WTC11 (cell line): Measurements from ENCODE around the genes CECR2 and RIMBP3.

DNA sequence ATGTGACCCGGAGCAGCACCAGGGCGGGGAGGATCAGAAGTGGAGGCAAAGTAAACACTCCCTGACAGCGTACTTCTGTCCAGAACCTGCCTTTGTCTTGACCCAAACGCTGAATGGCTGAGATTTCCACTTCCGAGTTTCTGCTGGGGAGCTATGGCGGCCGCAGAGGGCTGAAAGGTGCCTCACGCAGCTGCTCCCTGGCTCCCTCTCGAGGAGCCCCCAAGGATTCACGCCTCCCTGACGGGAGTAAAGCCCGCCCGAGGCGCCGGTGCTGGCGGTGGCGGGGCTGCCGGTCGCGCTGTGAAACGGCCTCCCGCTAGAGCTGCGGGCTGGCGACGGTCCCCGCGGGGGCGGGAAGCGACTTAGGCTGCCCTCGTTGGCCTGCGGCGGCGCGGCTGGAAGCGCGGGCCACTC lies 4566.6 kb upstream of the OR11H1 start:
- PRO-cap: no peak

DNA sequence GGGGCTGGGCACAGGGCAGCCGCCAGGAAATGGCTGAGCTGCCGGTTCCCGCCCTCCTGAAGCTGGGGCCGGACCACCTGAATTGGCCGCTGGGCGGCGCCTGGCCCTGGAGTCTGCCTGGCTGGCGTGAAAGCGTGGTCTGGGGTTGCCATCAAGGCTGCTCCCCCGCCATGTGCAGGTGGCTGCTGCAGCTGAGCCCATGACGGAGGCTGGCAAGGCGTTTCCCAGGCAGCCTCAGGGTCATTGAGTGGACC lies 85.8 kb downstream of the POTEH start:
- PRO-cap: no peak

DNA sequence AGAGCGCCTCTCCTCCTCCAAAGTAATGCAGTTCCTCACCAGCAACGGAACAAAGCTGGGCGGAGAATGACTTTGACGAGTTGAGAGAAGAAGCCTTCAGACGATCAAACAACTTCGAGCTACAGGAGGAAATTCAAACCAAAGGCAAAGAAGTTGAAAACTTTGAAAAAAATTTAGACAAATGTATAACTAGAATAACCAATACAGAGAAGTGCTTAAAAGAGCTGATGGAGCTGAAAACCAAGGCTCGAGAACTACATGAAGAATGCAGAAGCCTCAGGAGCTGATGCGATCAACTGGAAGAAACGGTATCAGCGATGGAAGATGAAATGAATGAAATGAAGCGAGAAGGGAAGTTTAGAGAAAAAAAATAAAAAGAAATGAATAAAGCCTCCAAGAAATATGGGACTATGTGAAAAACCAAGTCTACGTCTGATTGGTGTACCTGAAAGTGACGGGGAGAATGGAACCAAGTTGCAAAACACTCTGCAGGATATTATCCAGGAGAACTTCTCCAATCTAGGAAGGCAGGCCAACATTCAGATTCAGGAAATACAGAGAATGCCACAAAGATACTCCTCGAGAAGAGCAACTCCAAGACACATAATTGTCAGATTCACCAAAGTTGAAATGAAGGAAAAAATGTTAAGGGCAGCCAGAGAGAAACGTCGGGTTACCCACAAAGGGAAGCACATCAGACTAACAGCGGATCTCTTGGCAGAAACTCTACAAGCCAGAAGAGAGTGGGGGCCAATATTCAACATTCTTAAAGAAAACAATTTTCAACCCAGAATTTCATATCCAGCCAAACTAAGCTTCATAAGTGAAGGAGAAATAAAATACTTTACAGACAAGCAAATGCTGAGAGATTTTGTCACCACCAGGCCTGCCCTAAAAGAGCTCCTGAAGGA lies 69.1 kb upstream of the CCT8L2 start:
- PRO-cap: no peak

GRCh38 chr22:17113958-17115083 lies 6.8 kb downstream of the TMEM121B start:
- PRO-cap: no peak

DNA sequence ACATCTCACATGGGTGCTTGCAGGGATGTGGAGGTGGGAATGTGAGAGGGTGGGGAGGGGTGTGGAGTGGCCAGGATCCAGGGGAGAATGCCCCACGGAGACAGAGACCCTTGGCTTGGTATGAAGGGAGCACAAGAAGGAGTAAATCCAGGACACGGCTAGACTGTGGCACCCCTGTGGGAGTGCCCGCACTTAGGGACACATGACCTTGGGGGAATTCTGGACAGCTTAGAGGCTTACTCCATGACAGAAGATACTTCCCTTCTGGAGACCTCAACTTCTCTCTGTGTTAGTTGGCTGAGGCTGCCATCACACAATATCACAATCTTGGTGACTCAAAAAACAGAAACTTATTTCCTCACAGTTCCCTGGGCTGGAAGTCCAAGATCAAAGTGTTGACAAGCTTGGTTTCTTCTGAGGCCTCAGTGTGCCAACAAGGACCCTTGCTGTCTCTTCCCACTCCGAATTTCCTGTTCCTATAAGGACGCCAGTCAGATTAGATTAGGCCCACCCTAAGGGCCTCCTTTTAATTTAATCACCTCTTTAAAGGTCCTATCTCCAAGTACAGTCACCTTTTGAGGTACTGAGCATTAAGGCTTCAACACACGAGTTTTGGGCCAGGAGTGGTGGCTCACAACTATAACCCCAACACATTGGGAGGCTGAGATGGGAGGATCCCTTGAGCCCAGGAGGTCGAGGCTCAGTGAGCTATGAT lies 22.8 kb upstream of the ADA2 start:
- PRO-cap: no peak

DNA sequence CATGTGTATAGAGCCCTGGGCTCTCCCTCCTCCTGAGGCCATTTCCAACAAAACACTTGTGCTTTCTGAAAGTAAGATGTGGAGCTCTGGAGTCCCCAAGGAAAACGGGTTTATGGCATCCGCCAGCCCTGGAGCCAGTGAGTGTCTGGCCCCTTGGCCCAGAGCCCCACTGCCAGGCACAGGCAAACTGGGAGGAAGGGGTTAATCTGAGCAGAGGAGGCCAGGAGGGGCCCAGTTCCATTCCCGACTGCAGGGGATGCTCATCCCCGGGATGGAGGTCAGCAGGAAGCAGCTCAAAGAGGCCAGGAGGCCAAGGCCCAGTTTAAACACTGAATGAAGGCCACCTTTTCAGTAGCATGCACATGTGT lies 39.3 kb upstream of the ADA2 start:
- PRO-cap: bidirectional peak, plus-strand start at position 263 of the sequence, minus-strand start at position 147 of the sequence

DNA sequence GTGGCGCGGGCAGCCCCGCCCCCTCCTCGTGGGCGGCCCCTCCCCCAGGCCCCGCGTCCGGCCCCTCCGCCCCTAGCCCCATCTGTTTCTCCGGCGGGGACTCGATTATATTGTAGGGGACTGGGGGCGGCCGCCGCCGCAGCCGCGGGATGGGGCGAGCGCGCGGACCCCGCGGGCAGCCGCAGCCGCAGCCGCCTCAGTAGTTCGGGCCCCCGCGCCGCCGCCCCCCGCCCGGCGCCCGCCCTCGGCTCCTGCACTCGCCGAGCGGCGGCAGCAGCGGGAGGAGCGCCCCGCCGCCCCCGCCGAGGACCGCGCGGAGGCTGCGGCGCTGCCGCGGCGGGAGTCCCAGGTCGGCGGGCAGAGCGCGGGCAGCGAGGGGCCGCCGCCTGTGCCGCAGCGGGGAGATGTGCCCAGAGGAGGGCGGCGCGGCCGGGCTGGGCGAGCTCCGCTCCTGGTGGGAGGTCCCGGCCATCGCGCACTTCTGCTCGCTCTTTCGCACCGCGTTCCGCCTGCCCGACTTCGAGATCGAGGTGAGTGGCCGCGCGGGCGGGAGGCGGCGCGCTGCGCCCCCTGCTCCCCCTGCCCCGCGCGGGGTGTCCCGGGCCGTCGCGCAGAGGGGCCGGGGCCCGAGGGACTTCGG lies at the start of gene CECR2:
Gene CECR2 (plus strand): TSS at position 81 of the 640 bp plus-strand sequence.
- PRO-cap: bidirectional peak, plus-strand start at position 136 of the sequence, minus-strand start outside the sequence; bidirectional peak, plus-strand start at position 342 of the sequence, minus-strand start at position 322 of the sequence; bidirectional peak, plus-strand start at position 522 of the sequence, minus-strand start at position 520 of the sequence

DNA sequence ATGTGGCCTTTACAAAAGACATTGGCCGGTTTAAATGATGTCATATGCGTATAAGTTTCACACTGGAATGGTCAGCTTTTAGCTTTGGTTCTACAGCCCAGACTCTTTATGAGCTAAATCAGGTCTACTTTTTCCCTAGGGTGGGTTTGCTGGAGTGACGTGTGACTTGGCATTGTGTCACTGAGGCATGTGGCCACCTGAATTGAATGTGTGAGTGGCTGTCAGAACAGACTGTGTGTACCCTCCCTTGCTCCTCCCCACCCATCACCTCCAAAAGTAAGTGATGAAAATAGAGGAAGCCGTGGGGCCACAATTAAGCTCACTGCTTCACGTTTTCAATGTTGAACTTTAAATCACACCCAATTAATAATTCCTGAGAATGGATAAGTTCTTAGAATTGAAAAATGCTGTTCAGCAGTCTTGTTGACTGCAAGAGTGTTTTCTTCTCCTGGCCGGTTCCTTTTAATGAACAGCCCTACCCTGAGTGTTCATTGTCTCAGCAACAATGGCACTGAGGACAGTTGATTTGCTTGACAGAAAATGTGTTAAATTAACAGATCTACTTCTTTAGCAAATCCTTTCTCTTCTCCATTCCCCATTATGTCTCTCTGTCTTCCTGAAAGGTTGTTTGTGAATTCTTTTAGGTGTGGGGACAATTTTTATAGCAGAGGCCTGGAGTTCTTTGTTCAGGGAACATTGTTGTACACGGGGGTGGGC lies 11.3 kb downstream of the CECR2 start:
- PRO-cap: no peak

DNA sequence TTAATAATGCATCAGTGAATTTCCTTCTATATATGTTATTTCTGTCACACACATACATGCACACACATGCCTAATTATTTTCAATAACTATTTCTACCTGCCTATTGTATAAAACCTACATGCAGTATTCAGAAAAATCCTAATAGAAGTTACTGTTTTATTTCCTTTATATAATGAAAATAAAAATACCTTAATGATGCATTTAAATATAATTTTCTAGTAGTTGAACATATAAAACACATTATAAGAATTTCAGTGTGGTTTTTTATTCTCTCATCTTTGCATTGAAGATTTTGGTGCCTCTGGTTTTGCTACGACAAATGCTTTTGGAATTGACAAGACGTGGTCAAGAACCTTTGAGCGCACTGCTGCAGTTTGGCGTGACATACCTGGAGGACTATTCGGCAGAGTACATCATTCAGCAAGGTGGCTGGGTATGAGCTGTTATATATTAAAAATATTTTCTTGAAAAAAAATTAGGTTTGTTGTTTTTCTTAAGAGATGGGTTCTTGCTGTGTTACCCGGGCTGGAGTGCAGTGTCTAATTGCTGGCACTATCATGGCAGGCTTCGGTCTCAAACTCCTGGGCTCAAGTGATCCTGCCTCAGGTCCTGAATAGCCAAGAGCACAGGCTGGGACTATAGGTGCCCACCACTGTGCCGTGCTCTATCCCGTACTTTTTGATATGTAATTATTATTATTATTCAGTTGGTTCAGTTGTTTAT lies 63.6 kb downstream of the BCL2L13 start:
- PRO-cap: no peak

DNA sequence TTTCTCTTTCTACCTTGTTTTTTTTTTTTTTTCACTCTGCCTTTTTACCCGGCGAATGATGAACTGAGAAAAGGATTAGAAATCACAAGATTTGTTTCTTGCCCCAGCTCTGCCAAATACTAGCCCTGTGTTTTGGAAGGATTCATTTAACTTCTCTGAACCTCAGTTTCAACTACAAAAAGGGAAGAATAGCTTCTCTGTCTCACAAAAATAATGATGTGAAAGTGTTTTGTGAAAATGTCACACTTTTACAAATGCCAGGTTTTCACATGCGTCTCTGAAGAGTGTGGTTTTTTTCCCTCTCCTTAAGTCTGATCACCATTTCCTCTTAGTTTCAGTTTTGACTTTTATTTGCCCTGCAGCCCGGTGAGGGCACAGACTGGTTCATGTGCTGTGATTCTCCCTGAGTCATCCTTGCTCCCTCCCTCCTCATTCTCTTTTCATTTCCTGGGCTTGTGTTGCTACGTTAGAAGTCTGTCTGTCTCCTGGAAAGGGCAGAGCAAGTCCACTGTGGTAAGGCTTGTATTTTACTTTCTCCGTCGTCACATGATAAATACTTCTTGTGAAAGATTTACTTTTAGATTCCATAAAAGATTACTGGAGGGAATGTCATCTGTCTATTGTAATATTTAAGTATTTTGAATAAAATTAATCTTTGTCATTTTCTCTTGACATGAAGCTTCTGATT lies 67.8 kb downstream of the BID start:
- PRO-cap: no peak

DNA sequence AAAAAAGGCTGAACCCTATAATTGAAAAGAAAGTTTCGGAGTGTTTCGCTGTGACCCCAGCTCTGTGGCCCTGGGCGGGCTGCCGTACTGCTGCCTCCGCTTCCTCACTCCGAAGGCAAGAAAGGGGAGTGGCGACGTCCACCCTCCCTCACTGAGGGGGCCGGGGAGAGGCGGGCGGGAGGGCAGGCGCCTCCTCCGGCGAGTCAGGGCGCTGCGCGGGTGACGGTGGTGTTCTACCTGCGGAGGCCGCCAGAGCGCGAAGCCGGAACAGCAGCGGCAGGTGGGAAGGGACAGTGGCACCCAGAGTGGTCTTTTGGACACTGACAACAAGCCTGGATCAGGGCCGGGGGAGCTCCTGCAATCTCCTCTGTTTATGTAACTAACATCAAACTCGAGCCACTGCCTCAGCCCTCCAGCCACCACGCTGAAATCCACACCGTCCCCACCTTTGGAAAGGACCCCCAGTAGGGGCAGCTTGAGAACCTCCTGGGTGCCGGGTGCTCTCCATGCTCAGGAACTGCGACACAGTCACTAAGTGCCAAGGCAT lies 25.6 kb downstream of the BID start:
- PRO-cap: no peak

- PRO-cap: no peak
Measured at GRCh38 chr22:17763895-17764700, 10.2 kb downstream of the BID start.

DNA sequence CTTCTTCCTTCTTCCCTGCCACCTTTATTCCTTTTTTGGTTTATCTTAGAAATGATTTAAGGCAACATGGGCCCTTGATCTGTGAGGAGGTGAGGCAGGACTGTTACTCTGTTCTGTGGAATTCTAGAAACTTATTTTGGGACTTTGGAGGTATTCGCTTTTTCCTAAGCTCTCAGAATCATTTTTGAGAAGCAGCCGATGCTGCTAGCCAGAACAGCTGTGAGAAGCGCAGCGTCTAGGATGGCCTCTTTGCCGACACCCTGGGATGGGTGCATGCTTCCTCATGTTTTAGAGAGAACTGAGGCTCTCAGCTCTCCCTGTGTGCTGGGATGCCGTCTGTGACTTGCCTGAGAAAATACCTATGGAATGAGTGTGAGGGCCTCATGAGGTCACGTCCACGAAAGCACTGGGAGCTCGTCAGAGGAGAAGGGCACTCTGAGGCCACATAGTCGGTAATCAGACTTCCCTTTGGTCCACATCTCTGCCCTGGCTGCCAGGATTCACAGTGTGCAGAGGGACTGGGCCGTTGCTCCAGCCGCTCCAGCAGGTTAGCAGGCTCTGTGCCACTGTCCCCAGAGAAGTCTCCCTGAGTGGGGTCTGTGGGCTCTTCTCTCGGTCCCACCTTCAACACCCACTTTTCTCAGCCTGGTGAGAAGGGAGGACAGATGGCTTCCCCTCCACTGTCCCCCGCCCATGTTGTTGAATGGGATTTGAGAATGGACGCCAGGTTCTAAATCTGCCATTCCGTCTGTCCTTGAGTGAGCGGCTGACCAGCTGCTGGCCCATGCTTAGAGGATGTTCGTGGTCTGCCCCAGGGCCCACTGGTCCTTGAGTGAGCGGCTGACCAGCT lies 54.6 kb downstream of the MICAL3 start:
- PRO-cap: no peak

DNA sequence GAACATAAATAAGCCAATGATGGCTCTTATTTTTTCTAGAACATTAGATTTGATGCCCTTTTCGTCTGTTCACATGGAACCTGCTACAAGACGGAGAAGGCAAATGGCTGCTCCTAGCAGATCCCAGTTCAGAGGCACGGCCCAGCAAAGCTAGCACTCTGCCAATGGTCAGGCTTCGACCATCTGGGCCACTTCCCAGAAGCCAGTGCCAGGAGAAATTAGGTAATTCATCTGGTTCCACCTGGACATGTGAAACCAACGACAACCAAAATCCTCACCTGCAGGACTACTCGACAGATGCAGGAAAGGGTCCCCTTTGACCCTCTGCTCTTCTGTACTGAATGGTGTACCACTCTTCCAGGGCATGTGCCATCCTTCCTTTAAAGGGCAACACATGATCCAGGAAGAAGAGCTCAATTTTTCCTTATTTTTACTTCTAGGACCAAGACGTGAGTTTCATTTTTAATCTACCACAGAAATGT lies 25.4 kb downstream of the MICAL3 start:
- PRO-cap: no peak

DNA sequence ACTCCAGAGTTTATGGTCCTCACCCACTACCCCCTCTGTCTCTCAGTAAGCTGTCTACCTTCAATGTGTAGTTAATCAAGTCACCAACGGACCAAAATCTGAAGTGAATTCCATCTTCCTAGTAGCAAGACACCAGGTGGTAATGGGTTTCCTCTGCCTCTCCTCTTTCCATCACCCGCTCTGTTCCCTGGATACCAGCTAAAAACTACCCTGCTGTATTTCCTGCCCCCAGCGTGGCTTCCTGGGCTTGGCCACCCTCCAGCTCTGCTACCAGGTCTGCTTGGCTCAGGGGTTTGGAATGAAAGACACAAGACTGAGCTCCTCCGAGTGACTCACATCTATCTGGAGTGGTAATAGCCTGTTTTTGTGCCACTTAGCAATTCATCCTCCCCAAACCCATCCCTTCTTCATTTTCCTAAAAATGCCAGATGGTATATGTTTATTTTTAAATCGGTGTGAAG lies 7.3 kb upstream of the MICAL3 start:
- PRO-cap: no peak

- PRO-cap: no peak
Measured at GRCh38 chr22:18067616-18068917, 9.7 kb upstream of the PEX26 start.

DNA sequence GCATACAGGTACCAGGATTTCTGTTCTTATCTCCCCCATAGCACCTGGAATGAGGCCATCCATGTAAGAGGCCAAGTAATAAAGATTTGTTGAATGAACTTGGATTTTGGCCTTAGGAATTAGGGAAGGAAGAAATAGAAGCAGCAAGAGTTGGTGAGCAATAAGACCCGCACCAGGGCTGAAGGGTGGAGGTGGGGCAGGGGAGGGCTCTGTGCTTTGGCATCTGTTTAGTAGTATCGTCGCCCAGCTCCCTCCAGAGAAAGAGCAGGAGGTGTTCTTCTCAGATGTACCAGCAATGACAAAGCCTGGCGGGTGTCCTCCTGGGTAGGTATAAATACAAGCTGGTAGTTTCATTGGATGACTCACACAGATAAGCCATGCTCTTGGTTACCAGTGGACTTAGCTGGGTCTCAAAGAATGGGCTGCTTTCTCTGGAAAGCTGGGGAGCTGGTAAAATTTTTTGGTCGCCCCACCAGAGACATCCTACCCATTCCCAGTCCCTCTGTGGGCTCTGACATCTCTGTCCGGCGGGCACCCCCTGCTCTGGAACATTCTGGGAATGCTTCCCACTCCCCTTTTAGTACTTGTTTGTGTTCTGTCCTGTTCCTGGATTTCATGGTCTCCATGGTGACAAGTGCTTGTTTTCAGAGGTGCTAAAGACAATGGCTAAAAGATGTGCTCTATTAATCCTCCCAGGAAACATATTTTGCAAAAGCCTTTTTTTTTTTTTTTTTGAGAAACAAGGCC lies 15.4 kb upstream of the TUBA8 start:
- PRO-cap: no peak

DNA sequence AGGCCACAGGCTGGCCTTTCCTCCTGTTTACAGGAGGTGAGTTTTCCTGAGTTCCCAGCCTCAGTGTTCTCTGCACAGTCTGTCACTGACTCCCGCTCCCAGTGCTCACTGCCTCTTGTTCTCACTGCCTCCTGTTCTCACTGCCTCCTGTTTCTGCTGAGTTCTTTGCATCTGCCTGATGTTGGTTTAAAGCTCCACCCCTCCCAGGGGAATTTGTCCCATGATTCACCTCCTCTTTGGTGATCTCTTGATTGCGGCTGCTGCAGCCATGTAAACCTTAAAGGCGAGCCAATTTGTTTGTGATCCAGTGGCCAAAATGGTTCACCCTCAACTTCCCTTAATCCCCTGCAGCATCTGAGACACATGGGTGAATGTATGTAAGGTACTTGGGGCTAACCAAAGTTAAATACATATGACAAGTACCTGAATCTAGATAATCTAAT lies 6.0 kb upstream of the TUBA8 start:
- PRO-cap: no peak

DNA sequence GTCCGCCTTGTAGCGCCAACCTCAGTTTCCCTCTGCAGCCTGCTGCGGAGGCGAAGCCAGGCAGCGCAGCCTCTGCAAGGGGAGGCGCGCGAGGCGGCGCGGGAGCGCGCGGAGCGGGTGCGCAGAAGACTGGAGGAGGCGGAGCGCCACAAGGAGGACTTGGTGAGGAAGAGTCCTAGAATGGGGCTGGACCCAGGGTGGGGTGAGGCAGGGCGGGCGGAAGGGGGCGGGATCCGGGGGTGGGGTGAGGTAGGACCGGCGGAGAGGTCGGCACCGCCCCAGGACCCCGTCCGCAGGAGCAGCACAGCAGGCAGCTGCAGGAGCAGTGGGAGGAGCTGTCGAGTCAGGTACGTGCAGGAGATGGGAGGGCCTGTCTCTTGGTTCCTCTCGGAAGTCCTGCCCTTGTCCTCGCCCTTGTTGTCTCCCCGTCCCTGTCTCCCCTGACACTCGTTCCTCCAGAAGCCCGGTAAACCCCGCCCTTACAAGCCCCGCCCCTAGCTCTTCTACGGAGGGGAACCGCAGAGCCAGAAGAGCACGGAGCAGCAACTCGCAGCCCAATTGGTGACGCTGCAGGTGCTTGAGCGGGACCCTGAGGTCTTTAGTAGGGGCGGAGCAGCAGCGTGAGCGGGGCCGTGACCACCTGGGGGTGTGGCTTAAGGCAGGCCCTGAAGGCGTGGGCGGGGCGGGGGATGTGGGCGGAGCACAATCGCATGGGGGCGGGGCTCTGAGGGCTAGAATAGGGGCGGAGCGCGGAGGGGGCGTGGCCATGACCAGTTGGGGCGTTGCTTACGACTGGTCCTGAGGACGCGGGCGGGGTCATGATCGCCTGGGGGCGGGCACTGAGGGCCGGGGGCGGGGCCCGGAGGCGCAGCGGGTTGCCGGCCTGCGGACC lies 1.2 kb downstream of the TMEM191B start:
- PRO-cap: no peak

DNA sequence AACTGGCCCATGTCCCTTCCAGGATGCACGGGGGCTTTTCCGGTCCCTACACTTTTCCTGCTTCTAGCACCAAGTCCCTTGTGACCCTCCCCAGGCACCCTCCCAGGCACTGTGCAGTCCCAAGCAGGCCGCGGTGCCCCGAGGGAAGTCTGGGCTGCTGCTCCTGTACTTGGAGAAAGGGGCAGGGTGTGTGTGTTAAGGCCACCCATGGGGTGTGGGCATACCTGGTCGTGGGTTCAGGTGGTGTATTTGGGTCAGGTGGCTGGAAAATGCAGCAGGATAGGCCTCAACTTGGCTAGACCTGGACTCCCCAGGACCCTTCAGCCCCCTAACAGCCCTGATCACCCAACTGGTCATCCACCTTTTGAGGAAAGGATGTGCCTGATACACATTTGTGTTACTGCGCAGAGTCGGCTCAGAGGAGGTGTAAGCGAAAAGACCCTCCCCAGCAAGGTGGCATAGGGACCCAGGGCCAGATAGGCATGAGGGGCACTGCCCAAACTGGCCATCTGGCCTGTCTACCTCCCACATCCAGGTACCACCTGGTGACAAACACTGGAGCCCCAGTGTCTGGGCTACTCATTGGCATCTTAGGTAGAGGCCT lies at the start of gene RIMBP3:
Gene RIMBP3 (minus strand): TSS at position 266 of the 604 bp plus-strand sequence.
- PRO-cap: no peak